ENCODE measurements around a stretch of chr18.

DNA sequence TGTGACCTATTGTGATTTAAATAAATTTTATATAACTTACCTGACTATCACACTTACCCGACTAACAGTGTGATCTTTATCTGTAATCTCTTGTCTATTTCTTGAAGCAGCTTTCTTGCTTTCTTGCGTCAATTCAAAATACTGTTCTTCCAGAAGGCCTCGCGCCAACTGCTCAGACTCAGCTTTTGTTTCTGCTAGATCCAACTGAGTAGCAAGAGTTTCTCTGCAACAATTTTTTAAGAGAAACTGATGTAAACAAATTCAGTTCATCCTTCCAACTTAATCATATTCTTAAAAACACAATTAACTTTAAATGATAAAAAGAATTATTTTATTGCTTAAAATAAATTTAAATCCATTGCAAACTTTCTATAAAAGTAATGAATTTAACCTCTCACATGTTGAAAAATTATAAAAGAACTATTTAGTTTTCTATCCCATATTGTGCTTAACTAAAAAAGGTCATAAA is 141.3 kb downstream of the ROCK1 start:
- PRO-cap = no peak
- RAMPAGE, long total RNA, 2 experiments = no peak in any of the 2 experiments

DNA sequence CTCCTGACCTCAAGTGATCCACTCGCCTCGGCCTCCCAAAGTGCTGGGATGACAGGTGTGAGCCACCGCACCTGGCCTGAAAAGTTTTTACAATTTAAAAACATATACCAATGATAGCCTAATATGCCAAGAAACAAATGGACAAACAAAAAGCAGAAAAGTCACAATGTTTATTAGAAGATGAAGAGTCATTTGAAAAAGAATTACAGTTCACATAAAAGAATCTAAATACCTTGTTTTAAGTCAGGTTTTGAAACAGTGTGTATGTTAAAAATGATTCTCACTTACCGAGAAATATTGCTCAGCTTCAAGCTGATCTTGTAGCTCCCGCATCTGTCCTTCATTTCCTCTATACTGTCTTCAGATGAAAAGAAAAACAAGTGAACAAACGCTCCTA is 129.1 kb downstream of the ROCK1 start:
- PRO-cap = no peak
- RAMPAGE, long total RNA, 2 experiments = no peak in any of the 2 experiments

DNA sequence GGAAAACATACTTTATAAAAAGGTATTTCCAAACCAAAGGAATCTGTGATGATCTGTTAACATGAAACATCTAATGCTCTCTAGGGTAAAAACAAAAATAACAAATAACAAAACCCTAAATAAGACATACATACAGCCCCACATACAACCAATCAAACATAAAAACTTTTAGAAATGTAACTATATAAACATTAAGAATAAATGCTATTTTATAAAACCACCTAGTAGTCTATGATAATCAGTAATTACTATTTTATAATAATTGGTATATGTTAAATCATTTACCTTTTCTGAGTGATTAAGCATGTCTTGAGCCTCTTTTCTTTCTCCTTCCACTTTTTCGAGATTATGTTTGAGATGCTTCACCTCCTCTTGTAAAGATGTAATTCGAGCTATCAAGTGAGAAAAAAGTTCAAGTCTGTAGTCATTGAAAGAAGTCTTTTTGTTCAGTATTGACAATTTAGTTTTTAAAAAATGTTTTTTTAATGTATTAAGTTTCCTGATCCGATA is 119.0 kb downstream of the ROCK1 start:
- PRO-cap = no peak
- RAMPAGE, long total RNA, 2 experiments = no peak in any of the 2 experiments

DNA sequence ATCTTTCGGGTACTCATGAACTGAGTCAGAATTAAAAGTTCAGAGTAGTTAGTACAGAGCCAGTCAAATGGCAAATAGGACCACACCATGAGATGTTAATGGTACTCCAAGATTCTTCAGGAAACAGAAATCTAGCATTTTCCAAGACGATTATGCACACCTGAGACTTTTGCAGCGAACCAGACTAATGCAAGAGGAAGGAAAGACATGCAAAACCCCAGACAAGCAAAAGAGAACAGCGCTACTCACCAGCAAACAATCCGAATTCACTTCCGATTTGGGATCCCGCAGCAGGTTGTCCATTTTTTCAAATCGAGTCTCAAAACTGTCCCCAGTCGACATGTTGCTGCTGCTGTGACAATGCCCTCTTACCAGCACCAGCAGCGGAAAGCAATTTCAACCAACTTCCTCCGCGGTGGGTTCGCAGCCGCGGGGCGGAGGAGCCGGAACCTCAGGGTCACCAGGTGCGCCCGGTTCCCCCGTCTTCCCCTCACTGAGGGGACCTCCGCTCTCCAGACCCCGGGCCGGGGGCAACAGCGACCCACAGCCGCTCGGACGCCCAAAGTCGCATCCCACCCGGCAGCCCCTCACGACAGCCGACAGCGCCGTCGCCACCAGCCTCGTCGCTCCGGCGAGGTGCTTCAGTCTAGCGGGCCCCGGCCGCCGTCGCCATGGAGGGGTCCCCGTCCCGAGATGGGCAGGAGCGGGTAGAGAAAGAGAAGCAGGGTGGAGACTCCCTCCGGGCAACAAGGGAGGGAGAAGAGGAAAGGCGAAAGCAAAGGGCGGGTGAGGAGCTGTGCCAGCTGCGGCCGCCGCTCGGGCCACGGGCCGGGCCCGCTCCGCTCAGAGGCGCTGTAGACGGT is 813 bp downstream of the ROCK1 start:
- PRO-cap = unidirectional peak, plus-strand start at position 220 of the sequence; unidirectional peak, plus-strand start at position 424 of the sequence; bidirectional peak, plus-strand start at position 778 of the sequence, minus-strand start at position 695 of the sequence
- RAMPAGE, long total RNA, 2 experiments = start-site peak on the minus strand in 1 of 2 experiments, centred at positions 555 to 745 of the sequence, 22 to 26 reads per replicate

DNA sequence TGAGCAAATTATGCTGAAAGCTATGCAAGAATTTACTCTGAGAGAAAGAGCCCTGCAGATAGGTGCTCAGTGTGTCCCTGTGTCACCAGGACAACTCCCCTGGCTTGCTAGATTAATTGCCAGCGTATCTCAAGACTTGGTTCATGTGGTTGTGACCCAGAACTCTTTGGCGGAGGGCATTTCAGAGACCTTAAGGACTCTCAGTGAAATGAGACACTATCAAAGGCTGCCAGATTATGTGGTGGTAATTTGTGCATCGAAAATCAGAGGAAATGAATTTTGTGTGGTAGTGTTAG is 151.0 kb downstream of the ESCO1 start:
- PRO-cap = no peak
- RAMPAGE, long total RNA, 2 experiments = no peak in any of the 2 experiments

- PRO-cap = no peak
- RAMPAGE, long total RNA, 2 experiments = no peak in any of the 2 experiments
Observed at GRCh38 chr18:21456822-21457456, 143.6 kb downstream of the ESCO1 start.

DNA sequence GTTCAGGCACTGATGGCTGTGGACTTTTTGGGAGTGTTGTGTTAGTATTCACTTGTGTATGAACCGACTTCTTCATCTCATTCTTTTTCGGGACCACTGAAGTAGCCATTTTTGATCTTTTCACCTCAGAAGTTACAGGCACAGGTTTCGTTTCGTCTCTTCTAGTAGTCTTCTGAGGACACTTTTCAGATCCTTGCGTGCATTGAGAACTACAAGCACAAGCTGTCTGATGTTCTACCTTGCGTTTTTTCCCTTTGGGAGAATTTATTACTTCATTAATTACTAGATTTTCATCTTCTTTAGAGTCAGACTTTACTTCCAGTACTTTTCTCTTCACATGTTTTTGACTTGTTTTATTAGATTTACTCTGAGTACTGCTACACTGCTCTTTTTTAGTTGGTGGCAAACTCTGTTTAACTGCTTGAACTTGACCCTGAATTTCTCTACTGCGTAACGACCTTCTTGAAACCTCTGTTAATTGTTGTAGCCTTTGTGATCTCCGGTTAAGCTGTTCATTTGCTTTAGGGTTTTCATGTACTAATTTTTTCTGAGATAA is 26.4 kb downstream of the ESCO1 start:
- PRO-cap = no peak
- RAMPAGE, long total RNA, 2 experiments = no peak in any of the 2 experiments

- PRO-cap = no peak
- RAMPAGE, long total RNA, 2 experiments = no peak in any of the 2 experiments
Observed at GRCh38 chr18:21635711-21636526, 23.8 kb downstream of the SNRPD1 start.

GRCh38 chr18:21779327-21779898 is 38.8 kb downstream of the MIB1 start:
- PRO-cap = no peak
- RAMPAGE, long total RNA, 2 experiments = start-site peak on the plus strand in 1 of 2 experiments, at chr18:21779560-21779678 at its widest, 12 reads per replicate

DNA sequence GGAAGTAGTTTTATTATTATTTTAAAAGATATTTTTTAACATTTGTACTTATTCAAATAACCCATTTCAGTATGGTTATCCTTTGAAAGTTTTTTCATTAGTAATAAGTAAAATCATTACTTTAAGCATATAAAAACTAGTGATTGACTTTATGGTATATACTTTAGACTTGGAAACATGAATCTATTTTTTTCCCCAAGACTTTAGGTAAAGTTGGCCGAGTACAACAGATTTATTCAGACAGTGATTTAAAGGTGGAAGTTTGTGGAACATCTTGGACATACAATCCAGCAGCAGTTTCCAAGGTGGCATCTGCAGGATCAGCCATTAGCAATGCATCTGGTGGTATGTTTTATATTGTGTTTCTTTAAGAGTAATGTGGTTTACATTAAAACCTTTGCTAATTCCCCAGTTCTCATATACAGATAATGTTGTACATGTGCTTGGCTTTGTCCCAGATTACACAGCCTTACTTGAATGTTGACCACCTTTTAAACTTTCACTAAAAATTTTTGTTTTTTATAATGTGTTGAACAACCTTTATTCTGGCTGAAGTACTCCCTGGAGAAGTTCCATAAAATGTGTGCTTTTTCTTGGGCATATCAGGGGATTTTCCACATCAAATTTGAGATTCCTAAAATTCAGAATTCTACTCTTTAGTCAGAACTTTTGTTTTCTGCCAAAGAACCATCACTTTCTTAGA is 57.4 kb downstream of the MIB1 start:
- PRO-cap = no peak
- RAMPAGE, long total RNA, 2 experiments = no peak in any of the 2 experiments

DNA sequence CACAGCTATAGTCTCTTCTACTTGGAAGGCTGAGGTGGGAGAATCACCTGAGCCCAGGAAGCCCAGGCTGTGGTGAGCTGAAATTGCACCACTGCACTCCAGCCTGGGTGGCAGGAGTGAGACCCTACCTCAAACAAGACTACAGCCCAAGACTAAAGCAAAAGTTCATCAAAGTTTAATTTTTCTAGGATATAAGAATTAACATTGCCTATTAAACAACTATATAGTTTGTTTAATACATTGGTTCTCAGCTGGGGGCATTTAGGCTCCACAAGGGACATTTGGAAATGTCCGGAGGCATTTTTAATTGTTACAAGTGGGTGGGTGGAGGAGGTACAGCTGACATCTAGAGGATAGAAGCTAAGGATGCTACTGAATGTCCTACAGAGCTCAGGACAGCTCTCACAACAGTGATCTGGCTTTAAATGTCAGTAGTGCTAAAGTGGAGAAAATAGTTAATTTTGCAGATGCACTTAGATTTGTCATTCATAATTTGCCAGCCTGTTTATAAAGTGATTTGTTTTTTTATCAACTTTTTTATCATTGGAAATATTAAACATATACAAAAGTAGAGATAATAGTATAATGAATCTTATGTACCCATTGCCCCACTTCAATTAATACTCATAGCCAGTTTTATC is 66.8 kb downstream of the MIB1 start:
- PRO-cap = no peak
- RAMPAGE, long total RNA, 2 experiments = no peak in any of the 2 experiments

- PRO-cap = no peak
- RAMPAGE, long total RNA, 2 experiments = no peak in any of the 2 experiments
Observed at GRCh38 chr18:21811906-21812838, 71.6 kb downstream of the MIB1 start.

GRCh38 chr18:21833936-21834348 is 93.3 kb downstream of the MIB1 start:
- PRO-cap = no peak
- RAMPAGE, long total RNA, 2 experiments = no peak in any of the 2 experiments

- PRO-cap = no peak
- RAMPAGE, long total RNA, 2 experiments = no peak in any of the 2 experiments
Observed at GRCh38 chr18:21867567-21868666, 127.3 kb downstream of the MIB1 start.

DNA sequence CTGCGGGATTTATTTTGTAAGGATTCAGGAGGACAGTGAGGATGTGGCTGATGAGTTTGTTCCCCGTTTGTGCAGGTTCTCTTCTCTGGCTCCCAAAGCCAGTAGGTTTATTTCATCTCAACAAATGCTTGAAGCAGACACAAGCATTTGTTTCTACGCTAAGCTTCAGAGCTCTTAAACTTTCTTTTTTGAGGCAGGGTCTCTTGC is 161.6 kb downstream of the MIB1 start:
- PRO-cap = no peak
- RAMPAGE, long total RNA, 2 experiments = no peak in any of the 2 experiments

DNA sequence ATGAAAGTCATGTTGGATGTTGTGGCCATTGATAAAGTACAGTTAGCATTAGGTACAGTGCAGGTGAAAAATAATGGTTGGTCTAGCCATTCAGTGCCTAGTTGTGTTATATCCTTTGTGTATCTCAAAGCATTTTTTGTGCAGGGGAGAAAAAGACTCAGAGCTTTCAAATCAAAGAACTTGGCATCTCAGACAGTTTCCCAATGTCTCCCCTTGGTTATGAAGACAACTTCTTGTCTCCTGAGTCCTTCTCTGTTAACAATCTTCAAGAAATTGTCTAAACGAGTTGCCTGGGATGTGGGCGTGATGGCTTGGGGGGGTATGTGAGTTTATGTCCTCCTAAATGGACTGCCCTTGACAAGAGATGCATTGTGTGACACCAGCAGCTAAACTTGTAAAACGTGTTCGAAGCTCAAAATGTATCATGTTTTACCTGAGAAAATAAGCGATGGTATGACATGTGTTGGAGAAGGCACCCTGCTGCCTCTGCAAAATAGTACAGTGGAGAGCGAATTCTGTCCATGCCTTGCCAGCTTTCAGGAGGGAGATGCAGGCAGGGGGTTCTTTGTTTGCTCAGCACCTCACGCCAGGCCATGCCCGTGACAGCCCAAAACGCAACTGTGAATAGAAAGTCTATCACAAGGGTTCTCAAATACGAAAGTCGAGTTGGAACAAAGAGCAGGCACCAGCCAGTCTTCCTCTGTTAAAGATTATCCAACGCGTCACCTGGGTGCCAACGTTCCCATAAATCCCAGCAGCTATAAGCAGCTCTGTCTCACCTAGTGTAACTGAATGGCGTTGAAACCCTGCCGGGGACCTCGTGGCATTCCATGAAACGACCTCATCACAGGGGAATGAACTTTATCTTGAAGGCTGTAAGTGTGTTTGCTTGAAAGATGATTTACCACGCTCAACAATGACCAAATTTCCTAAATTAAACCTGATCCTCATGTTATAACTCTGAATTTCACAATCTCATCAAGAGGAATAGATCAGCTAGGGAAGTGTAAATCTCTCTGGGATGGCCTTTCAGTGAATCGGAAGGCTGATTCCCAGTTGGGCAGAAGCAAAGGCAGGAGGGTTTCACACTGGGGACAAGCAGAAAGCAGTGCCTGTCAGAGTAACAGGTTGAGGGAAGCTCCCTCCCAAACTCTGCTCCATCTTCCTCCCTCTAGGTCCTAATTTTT is 85.0 kb upstream of the GATA6 start:
- PRO-cap = no peak
- RAMPAGE, long total RNA, 2 experiments = no peak in any of the 2 experiments

DNA sequence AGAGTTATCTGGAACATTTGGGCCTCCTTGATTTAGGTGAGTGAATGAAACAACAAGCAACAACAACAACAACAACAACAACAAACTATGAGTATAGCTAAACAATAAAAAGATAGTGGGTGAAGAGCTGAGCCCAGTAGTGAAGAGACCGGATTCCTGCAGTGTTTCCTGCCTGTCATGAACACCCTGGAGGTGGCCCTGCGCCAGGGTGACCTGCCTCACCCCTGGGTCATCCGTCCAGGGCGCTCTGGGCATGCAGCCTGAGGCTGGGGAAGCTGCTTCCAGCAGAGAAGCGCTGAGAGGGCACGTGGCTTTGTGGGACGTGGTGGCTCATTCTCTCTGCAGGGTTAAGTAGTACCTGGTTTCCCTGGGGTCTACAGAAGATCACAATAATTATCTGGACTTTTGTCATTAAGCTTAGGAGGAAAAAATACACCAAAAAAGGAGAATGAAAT is 56.0 kb upstream of the GATA6 start:
- PRO-cap = no peak
- RAMPAGE, long total RNA, 2 experiments = no peak in any of the 2 experiments

- PRO-cap = no peak
- RAMPAGE, long total RNA, 2 experiments = no peak in any of the 2 experiments
Observed at GRCh38 chr18:22164389-22164911, 4.9 kb upstream of the GATA6 start.

- PRO-cap = no peak
- RAMPAGE, long total RNA, 2 experiments = no peak in any of the 2 experiments
Observed at GRCh38 chr18:22165032-22166040, 4.1 kb upstream of the GATA6 start.

DNA sequence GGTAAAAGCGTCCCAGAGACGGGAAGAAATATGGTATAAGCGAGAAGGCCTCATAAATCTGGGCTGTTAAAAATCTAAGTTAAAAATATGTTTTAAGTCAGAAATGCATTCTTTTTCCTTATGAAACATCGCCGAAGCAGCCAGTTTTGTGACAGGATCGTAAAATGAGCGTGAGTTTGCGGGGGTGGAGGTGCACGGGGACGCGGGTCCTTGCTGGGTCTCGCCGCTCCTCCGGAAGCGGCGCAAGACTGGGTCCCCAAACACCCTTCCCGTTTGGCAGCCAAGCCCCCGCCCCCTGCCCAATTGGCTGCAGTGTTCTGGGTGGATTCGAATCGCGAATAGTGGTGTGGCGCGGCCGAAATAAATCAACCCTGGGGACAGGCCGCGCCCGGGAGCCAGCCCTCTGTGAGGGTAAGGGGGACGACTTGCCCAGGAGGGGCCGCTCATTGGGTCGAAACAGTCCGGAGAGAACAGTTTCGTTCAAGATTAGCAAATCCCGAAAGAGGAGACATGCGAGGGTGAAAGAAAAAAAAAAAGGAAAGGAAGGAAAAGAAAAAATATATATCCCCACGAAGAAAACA is 3.3 kb upstream of the GATA6 start:
- PRO-cap = no peak
- RAMPAGE, long total RNA, 2 experiments = no peak in any of the 2 experiments